T-cell (primary cell): ENCODE results near the genes NPIPA8 and SYT17.

DNA sequence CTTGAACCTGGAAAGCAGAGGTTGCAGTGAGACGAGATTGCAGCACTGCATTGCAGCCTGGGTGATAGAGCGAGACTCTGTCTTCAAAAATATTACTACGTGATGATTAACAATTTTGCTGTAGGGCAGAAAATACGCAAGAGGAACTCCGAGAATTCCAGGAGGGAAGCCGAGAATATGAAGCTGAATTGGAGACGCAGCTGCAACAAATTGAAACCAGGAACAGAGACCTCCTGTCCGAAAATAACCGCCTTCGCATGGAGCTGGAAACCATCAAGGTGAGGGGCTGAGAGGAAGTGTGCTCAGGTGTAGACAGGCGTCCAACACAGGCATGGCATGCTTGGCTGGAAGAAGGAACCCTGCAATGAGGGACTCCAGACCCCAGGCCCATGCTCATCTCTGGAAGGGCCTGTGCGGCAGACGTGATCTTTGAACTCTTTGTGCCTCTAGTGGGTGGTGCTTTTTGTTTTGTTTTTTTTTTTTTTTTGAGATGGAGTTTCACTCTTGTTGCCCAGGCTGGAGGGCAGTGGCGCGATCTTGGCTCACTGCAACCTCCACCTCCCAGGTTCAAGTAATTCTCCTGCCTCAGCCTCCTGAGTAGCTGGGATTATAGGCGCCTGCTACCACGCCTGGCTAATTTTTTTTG lies 17.2 kb downstream of the NDE1 start:
- PRO-cap, 7 experiments = no peak in any of the 7 experiments

DNA sequence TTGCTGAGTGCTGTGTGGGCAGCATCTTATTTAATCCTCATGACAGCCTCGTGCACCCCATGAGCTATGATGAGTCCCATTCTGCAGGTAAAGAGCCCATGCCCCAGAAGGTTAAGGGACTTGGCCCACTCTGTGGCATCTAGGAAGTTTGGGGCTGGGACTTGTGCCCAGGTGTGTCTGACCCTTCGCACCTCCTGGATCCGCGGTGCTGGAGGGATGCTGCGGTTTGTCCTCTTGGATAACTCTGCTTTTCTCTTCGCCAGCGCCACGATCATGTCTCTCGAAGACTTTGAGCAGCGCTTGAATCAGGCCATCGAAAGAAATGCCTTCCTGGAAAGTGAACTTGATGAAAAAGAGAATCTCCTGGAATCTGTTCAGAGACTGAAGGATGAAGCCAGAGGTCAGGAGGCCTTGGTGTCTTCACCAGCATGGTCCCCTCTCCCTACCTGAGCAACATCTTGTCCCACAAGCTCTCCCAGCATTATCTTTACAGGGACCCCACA lies 37.1 kb downstream of the NDE1 start:
- PRO-cap, 7 experiments = no peak in any of the 7 experiments

DNA sequence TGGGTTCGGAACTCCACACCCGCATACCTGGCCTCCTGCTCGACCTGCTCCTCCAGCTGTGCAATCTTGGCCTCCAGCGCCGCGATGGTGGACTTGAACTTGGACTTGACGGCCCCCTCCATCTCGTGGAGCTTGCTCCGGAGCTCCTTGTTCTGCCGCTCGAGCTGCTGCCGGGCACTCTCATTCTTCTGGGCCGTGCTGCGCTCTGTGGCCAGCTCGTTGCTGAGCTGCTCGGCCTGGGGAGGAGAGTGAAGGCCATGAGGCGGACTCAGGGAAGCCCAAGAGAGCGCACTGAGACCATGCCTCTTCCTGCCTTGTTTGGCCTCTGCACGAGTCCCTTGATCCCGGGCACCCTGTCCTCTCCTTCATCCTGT lies 67.1 kb downstream of the NDE1 start:
- PRO-cap, 7 experiments = no peak in any of the 7 experiments

DNA sequence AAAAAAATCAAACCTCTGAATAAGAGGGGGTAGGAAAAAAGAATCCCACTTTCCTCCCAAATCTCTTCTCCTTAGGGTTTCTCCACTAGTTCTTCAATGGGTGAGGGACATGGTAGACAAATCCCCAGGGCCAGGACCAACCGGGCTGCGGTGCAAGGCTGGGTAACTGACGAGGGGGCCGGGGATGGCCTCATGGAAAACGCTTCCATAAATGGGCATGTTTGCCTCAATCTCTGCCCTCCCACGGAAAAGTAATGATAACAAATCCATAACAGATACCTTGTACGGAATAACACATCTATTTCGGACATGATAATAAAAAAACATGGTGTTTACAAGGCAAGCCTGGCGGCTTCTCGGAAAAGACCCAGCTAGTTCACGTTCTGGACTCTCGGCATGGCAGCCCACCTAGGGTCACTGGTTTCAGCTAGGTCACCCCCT lies 2.0 kb downstream of the MYH11 start:
- PRO-cap, 7 experiments = no peak in any of the 7 experiments

DNA sequence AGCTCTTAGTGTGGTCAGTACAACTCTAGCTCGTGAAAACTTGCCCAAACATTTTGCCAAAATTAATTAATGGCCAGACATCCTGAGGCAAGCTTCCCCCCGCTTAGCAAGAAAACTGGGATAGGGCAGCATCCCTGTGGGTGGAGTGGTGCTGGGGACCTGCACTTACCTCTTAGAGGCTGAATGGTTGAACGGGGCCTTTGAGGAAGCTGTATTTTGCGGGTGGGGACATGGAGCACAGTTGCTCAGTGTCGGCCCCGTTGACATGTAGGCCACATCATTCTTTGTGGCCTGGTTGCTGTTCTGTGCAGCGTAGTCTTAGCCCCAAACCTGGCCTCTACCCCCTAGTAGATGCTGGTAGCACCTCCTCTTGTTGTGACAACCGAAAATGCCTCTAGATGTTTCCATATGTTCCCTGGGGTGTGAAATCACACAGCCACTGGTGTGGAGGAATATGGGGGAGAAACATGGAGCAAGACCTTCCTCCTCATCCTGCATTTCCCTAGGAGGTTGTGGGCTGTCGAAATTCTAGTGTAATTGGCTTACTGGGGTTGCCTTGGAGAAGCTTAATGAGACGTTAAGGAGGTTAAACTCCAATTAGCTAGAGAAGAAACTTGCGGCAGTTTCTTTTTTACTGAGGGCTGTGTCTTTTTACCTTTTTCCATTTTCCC lies 9.3 kb downstream of the ABCC1 start:
- PRO-cap, 7 experiments = peak in 3 of 7 experiments; most common minus-strand start position 288 of the sequence (in 3)

GRCh38 chr16:15970804-15971003 lies 21.3 kb downstream of the ABCC1 start:
- PRO-cap, 7 experiments = no peak in any of the 7 experiments

GRCh38 chr16:16049129-16049652 lies 99.8 kb downstream of the ABCC1 start:
- PRO-cap, 7 experiments = no peak in any of the 7 experiments

DNA sequence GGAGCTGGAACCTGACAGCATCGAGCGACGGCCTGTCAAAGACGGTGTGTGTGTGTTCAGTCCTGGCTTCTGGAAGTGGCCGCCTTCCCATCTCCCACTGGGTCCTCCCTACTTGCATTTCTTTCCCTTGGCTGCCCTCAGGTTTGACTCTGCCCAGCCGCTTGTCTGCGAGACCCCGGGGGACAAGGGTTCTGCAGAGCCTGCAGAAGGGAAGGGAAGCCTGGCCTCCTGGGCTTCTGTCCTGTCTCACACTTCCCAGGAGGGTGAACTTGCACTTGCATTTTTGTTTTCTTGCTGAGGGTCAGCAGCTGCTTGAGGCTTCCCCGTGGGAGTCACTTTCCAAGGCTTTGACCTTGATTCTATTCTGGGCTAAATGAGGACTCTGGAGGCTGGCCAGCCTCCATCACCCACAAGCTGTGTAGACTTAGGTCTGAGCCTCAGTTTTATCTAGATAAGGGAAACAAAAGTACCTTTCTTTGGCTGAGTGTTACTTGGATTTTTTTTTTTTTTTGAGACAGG lies 122.3 kb downstream of the ABCC1 start:
- PRO-cap, 7 experiments = no peak in any of the 7 experiments

GRCh38 chr16:16124487-16125138 lies 98.7 kb downstream of the ABCC6 start:
- PRO-cap, 7 experiments = no peak in any of the 7 experiments

DNA sequence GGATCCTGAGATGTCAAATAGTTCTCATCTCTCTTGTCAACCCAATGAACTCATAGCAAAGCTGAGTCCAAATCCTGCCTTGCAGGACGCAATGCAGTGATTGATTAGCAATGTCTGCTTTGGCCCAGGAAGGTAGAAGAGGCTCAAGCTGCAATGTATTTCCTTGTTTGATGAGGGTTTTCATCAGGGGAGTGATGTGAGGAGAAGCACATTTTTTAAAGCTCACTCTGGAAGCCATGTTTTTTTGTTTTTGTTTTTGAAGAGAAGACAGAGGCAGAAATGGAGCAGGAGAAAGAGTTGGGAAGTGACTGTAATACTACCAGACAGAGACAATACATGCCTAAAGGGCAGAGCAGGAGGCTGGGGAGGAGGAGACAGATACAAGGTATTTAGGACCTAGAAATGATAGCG lies 243.3 kb downstream of the XYLT1 start:
- PRO-cap, 7 experiments = no peak in any of the 7 experiments

- PRO-cap, 7 experiments = no peak in any of the 7 experiments
Measured at GRCh38 chr16:17266582-17267173, 204.1 kb downstream of the XYLT1 start.

GRCh38 chr16:17304132-17304832 lies 166.5 kb downstream of the XYLT1 start:
- PRO-cap, 7 experiments = no peak in any of the 7 experiments

DNA sequence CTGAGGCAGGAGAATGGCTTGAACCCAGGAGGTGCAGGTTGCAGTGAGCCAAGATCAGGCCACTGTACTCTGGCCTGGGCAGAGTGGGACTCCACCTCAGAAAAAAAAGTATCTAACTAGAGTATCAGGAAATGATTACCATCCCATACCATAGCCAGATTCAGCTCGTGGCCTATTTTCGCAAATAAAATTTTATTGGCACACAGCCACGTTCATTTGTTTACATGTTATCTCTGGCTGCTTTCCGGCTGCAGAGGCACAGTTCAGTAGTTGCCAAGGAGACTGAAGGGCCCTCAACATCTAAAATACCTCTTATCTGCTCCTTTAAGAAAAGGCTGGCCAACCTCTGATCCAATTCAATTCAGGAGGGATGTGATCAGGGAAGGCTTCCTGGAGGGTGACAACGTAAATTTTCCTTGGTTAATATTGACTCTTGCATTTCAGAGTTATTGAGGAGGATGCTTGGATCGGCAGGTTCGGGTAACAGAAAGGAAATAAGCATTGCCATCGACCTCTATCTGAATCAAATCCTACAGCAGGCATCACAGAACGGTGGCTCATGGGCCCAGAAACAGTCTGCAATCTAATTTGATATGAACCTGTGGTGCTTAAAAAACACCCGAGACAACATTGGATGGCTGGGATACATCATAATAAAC lies 73.9 kb downstream of the XYLT1 start:
- PRO-cap, 7 experiments = peak in 7 of 7 experiments; most common plus-strand start position 354 of the sequence (in 4); most common minus-strand start position 118 of the sequence (in 7)

GRCh38 chr16:17591141-17591663 lies 120.4 kb upstream of the XYLT1 start:
- PRO-cap, 7 experiments = peak in 7 of 7 experiments; most common plus-strand start chr16:17591566 (in 7)

DNA sequence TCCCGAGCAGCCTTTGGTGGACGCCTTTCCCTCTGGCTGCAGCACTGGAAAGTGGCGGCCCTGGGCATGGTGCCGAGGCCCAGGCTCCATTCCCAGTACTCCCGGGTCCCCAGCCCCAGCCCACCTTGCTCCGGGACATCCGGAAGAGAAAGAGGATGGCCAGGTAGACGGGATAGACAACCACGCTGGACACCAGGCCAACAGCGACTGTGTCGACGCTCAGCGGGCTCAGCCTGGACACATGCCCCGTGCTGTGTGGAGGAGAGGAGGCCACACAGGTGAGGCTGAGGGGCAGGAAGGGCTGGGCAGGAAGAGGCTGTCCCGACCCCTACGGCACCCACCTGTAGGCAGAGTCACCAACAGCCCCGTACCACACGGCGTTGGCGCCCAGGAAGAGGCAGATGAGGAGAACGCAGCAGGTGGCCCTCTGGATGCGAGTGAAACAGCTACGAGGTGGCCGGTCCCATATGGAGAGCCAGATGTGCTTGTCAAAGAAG lies at the start of gene NPIPA8:
Gene NPIPA8 (minus strand): TSS at position 227 of the 497 bp plus-strand sequence.
- PRO-cap, 7 experiments = no peak in any of the 7 experiments

DNA sequence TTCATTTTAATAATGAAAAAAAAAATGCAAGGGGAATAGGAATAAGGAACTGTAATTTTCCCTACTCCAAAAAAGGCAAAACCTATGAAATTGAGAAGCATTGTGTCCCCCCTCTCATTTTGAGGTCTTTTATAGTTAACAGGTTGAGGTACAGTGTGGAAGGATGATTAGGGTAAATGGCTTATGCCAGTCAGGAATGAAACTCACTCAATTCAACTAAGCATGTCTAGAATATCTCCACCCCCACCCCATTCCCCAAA lies 56.9 kb downstream of the SMG1 start:
- PRO-cap, 7 experiments = no peak in any of the 7 experiments

GRCh38 chr16:19135769-19136653 lies 22.2 kb downstream of the ITPRIPL2 start:
- PRO-cap, 7 experiments = no peak in any of the 7 experiments

- PRO-cap, 7 experiments = no peak in any of the 7 experiments
Measured at GRCh38 chr16:19167991-19168815, at the start of gene SYT17. Gene SYT17 (plus strand): TSS chr16:19168240.

- PRO-cap, 7 experiments = no peak in any of the 7 experiments
Measured at GRCh38 chr16:19183229-19183661, 15.2 kb downstream of the SYT17 start.

- PRO-cap, 7 experiments = peak in 1 of 7 experiments; most common minus-strand start chr16:19211087 (in 1)
Measured at GRCh38 chr16:19210479-19211420, 42.7 kb downstream of the SYT17 start.